AG09309 (cell line): ENCODE results near the gene MISP.

GRCh38 chr19:281060-281631 lies 10.1 kb downstream of the PLPP2 start:
- RRBS: no CpG with 5 or more reads among the region's 13 CpGs

DNA sequence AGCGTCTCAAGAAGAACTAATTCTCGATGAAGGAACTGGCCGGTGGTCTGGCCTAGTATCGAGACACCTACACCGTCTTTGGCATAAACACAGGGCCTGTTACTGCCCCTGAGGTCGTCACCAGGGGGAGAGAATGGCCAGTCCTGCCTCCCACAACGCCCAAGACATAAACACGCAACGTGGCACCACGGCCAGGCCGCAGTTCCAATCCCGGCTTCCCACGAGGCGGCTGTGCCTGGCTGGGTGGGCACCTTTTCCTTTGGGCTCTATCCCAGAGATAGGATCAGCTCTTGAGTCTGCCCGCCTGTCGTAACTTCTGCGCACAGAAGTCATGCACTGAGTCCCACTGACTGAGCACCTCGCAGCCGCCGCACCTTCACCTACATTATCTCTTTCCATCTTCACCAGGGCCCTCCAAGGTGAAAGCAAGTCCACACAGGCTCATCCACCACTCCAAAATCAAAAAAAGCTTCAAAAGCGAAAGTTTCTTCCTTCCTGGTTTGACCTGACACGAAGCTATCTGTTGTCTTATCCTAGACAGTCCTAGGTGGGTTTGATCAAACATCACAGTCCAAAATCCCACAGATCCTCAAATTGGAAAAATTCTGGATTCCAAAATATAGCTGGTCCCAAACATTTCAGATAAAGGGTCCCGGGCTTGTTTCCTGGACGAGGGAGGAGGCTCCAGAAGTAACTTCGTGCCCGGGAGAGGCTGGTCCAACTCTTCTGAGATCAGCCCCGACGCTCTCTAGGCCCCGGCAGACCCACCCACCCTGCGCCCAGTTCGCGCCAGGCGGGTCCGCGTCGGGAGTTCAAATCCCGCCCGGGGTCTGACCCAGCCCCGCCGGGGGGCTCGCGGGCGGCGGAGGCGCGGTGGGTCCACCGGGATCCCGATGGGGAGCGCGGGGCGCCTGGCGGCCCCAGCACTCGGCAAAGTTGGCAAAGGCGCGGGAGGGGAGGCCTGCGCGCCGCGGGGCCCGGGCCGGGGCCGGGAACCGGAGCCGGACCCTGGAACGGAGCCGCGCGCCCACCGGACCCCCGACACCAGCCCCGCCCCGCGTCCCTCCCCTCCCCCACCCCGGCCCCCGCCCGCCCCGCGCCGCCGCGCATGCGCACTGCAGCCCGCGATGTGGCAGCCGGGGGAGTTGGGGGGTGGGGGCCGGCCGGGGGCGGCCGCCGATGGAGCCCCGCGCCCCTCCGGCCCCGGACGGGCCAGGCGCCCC lies 759 bp downstream of the MIER2 start:
- RRBS: 2% methylated on average over 50 of the region's 96 CpGs

DNA sequence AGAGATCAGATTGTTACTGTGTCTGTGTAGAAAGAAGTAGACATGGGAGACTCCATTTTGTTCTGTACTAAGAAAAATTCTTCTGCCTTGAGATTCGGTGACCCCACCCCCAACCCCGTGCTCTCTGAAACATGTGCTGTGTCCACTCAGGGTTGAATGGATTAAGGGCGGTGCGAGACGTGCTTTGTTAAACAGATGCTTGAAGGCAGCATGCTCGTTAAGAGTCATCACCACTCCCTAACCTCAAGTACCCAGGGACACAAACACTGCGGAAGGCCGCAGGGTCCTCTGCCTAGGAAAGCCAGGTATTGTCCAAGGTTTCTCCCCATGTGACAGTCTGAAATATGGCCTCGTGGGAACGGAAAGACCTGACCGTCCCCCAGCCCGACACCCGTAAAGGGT lies 10.9 kb upstream of the THEG start:
- RRBS: no CpG with 5 or more reads among the region's 13 CpGs

DNA sequence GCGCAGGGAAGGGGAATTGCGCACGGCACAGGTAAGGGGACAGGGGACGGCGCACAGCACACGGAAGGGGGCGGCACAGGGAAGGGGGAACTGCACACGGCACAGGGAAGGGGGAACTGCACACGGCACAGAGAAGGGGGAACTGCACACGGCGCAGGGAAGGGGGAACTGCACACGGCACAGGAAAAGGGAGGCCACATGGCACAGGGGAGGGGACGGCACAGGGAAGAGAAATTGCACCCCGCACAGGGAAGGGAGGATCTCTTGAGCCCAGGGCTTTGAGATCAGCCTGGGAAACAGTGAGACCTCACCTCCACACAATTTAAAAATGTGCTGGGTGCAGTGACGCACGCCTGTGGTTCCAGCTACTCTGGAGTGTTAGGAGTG lies 18.8 kb upstream of the C2CD4C start:
- RRBS: no CpG with 5 or more reads among the region's 16 CpGs

- RRBS: 90% methylated on average over 11 of the region's 100 CpGs
Measured at GRCh38 chr19:518789-519542, 11.7 kb downstream of the TPGS1 start.

DNA sequence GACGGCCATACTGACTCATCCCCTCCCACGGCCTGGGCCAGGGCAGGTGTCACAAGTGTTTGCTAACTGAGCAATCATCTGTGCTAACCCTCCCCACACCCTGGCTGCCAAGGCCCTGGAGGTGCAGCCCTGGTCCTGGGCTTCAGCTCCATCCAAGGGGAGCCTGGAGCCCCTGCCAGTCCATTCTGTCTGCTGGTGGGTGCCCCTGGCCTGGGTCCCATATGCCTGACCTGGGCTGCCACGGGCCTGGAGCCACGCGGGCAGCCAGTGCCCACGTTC lies 3.7 kb downstream of the CDC34 start:
- RRBS: no CpG with 5 or more reads among the region's 6 CpGs

DNA sequence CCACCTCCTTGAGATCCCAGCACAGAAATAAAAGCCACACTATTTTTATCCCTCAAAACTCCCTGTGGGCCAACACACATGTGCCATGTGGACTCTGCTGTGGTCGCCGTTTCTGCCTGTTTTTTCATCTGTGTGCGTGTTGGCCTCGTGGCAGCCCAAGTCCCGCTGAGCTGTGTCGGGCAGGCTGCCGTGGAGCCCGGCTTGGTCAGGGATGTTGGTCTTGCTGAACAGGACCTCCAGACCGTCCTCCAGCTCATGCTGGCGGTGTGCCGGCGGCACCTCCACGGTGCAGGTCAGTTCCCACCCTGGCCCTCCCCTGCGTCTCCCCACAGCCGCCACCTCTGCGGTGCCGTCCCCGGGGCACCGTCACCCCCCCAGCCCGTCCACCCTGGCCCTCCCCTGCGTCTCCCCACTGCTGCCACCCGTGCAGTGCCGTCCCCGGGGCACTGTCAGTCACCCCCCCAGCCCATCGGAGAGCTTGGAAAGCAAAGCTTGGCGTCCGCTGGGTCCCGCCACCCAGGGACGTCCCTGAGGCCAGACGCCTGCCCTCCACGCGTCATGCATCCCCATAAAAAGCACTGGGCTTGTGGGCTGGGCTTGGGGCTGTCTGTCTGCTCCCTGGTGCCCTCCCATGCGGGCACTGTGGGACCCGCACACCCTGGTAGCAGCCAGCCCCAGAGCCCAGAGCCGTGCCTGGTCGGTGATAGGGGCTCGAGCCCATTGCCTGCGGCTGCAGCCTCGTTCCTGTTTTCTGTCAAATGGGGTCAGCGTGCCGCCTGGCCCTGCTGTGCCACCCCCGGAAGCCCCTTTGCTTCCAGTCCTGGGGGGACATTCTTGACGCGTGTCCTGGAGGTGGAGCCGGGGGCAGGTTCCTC lies 4.6 kb upstream of the GZMM start:
- RRBS: 92% methylated on average over 14 of the region's 45 CpGs

- RRBS: no CpG with 5 or more reads among the region's 36 CpGs
Measured at GRCh38 chr19:551035-551684, 7.3 kb downstream of the GZMM start.

GRCh38 chr19:587932-588532 lies 1.6 kb upstream of the HCN2 start:
- RRBS: 2% methylated on average over 5 of the region's 36 CpGs

DNA sequence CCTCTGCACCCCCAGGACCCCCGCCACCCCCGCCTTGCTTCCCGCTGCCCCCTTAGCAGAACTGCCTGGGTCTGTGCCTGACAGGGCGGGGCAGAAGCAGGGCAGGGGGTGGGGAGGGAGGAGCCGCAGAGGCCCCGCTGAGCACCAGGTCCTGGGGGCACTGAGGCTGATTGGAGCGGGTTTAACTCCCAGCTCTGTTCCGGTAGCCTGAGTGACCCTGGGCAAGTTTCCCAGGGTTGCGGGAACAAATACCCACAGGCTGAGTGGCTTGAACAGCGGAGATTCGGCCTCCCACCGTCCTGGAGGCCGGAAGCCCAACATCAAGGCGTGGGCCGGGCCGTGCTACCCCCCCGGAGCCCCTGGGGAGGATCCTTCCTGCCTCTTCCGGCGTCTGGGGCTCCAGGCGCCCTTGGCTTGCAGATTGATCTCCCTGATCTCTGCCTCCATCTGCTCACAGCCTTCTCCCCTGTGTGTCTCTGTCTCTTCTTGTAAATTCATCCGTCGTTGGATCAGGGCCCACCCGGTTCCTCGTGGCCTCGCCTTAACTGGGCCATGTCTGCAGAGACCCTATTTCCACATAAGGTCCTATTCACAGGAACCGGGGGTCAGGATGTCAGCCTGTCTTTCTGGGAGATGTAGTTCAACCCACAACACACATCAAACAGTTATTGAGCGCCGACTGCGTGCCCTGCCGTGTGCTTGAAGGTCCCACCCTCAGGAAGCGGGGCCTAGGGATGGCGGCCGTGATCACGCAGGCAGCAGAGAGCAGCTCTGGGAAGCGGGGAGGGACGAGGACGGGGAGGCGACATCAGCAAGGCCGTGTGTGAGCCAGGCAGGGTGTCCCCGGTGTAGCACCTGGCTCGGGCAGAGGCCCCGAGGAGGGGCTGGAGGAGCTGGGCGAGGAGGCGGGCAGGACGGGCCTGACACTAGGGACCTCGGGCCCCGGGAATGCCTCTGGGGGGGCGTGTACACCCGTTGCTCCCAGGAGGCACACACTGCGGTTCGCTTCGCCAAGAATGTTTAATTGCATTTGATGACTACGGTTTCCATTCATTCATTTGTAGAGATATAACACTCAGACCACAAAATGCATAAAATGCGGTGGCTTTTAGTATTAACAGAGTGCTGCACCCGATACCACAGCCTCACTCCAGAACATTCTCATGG lies 21.3 kb downstream of the HCN2 start:
- RRBS: 14% methylated on average over 11 of the region's 55 CpGs

DNA sequence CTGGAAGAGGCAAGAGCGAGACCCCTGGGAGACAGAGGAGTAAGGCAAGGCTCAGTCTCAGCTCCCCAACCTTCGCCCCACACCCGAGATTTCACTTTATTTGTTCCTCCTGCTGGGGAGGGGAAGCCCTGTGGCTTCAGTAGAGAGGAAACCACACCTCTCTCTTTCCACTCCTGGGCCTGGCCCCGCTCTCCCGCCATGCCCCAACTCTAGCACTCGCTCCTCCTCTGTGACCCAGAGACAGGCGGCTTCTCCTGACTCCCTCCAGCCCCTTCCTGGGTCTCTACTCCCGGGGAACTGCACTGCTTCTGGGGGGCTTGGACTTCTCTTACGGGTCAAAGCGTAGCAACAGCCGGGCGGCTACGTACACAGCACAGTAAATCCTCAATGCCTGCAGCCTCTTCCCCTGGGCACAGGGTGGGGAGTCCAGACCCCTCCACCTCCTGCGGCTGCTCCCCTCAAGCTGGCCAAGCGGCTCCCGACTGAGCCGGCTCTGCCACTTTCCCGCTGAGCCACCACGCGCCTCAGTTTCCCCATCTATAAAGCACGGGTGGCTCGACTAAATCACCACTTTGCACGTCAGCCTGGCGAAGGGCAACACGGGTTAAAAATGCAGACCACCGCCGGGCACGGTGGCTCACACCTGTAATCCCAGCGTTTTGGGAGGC lies 1.5 kb downstream of the RNF126 start:
- RRBS: 13% methylated on average over 4 of the region's 29 CpGs

GRCh38 chr19:680197-680691 lies 4.1 kb downstream of the FSTL3 start:
- RRBS: 2% methylated on average over 52 of the region's 72 CpGs

- RRBS: 20% methylated on average over 5 of the region's 21 CpGs
Measured at GRCh38 chr19:703552-704007, 5.2 kb upstream of the PALM start.

DNA sequence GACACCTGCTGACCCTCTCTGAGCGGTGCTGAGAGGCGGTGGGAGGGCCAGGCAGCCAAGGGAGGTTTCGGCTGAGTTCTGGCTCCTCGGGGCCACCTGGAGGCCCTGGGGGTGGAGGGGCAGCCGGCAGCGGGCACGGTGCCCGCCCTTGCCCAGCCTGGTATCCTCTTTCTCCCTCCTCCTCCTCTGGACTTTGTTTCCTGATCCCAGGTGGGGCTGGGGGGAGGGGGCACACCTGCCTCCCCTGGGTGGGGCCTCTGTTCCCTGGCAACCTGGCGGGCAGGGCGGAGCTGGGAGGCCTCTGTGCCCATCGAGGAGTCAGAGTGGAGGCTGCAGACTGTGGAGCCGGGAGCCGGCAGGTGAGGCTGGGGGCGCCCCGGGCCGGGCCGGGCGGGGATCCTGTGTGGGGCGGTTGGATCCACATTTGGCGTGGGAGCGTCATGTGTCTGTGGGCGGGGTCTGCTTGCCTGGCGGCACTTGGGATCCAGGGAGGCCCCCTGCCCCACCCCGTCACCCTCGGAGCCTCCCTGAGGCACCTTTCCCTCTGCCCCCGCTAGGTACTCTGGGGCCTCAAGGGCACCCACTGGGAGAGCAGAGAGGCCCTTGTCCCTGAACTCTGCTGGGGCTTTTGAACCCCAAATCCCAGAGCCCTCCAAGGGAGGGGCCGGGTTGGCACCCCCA lies at the start of gene MISP:
Gene MISP, plus strand, starts transcription at position 300 of the 681 bp plus-strand sequence.
- RRBS: no CpG with 5 or more reads among the region's 27 CpGs

GRCh38 chr19:764995-765666 lies 14.2 kb downstream of the MISP start:
- RRBS: no CpG with 5 or more reads among the region's 16 CpGs

GRCh38 chr19:798080-799060 lies 1.1 kb downstream of the PTBP1 start:
- RRBS: 1% methylated on average over 27 of the region's 78 CpGs

DNA sequence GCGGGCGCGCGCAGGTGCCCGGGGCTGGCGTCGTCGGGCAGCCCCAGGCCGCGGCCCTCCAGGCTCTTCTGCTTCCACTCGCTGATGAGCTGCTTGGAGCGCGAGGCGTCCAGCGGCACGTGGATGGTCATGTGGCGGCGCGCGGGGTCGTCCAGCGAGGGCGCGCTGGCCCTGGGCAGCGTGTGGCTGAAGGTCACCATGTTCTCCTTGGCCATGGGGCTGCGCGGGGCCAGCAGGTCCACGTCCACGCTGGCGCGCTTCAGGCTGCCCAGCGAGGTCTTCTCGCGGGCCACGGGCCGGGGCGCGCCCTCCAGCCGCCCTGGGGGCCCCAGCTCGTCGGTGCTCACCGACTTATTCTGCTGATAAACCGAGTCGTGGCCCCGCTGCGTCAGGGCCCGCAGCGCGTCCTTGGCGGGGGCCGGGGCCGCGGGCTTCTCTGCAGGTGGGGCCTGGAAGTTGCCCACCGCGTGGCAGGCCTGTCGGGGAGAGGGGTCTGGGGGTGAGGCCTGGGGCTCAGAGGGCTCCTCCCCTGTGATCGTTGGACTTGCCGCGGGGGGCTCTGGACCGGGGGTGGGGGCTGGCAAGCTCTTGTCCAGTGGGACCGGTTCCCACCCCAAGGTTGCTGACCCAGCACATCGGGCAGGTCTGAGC lies 8.2 kb downstream of the PLPPR3 start:
- RRBS: no CpG with 5 or more reads among the region's 62 CpGs

GRCh38 chr19:862119-862848 lies 2.8 kb downstream of the CFD start:
- RRBS: no CpG with 5 or more reads among the region's 29 CpGs

DNA sequence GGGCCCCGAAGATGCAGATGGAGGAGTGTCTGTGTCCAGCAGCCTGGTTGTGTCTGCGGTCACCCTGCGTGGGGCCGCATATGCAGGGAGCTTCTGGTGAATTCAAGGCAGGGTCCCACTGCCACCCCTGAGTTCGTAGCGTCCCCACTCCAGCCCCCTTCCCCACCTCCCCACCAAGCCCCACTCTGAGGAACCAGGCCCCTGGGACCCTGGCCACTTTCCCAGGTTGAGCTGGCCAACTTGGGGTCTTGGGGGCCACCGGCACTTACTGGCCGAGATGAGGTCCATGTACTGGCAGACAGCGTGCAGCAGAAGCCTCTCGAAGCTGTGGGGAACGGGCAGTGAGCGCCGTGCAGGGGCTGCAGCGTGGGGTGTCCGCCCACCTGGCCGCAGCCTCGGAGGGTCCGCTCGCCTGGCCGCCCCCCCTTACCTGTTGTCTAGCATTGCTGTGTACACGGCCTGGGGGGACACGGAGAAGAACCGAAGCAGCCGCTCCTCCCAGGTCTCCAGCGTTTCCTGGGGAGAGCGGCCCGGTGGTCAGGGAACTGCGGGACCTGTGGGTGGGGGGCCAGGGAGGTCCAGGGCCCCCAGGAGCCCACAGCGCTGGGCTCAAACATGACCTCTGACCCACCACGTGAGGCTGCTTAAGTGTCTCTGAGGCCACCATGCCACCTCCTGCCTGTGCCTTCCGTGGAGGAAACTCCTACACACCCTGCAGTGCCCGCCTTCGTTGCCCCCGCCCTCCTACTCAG lies 6.4 kb upstream of the MED16 start:
- RRBS: no CpG with 5 or more reads among the region's 34 CpGs

- RRBS: 2% methylated on average over 3 of the region's 37 CpGs
Measured at GRCh38 chr19:919184-919719, 2.1 kb downstream of the KISS1R start.